ENCODE measurements around a stretch of chr3.

GRCh38 chr3:64728901-64729296 is 41.1 kb upstream of the ADAMTS9 start:
- PRO-cap, result no peak

DNA sequence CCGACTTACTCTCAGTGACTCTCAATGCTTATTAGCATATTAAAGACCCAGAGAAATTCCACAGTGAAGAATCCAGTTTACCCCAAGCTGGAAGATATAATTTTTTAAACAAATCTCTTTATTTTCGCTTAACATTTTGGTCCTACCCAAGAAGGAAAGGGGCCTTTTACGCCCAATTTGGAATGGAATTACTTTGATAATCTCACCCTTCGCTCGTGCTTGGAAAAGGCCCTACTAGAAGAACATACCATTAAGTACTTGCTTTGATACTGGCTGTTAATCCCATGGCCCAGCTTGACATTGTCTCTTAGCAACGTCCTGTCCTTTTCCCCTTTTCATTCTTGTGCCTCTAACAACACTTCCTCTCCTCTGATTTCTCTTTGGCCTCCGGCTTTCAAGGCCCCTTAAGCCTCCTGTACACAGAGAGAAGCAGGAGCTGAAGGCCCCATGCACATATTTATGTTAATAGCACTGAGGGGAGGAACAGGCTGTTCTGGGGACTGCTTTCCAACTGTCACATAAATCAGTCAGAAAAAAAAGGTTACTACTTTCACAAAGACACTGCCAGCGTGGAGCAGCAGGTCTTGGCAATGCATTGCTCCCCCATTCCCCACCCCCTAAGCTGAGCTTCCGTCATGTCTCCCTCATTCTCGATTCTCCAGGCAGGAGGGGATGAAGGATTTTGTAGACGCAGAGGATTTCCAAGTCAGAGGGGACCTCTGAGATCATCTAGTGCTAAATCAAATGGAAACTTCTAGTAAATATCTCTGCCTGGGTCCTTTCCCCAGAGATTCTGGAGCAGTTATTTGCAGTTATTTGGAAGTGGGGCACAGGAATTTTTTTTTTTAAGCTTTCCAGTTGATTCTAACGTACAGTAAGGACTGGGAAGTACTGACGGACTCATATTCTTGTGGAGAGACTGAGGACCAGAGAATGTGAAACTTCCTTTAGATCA is 257.4 kb upstream of the ADAMTS9 start:
- PRO-cap, result no peak

DNA sequence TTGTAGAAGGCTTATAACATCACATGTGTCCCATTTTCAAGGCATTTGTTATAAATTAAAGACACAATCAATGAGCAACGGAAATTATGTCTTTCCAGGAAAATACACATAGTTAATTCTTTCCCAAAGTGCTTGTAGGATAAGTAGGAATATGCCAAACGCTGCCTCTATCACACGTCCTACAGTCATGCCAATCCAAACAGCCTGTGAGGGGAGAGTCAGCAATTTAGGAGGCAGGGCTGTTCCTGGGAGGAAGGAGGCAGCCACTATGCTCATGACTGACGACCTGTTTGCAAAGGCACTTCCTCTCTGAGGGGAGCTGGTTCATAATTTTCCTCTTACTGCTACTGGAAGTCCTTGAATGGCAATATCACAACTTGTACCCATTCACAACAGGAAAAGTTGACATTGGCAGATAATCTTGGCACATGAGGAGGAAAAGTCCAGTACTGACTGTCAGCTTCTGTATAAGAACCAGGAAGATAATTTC is 267.1 kb upstream of the ADAMTS9 start:
- PRO-cap, result no peak

GRCh38 chr3:64988097-64988846 is 300.5 kb upstream of the ADAMTS9 start:
- PRO-cap, result no peak

DNA sequence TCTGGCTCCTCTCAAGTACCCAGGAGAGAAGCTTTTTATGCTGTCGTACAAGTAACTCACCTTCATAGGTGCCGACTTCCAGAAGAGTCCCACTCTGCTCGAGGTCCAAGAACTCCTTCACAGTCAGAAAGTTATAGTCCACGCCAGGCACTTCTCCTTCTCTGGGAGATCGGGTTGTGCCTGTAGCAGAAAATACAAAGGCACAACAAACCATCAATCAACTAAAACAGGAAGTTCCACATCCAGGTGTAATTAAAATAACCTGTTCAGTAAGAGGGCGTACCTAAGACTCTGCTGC is 545.3 kb downstream of the MAGI1 start:
- PRO-cap, result no peak

GRCh38 chr3:65577684-65578289 is 460.9 kb downstream of the MAGI1 start:
- PRO-cap, result no peak

DNA sequence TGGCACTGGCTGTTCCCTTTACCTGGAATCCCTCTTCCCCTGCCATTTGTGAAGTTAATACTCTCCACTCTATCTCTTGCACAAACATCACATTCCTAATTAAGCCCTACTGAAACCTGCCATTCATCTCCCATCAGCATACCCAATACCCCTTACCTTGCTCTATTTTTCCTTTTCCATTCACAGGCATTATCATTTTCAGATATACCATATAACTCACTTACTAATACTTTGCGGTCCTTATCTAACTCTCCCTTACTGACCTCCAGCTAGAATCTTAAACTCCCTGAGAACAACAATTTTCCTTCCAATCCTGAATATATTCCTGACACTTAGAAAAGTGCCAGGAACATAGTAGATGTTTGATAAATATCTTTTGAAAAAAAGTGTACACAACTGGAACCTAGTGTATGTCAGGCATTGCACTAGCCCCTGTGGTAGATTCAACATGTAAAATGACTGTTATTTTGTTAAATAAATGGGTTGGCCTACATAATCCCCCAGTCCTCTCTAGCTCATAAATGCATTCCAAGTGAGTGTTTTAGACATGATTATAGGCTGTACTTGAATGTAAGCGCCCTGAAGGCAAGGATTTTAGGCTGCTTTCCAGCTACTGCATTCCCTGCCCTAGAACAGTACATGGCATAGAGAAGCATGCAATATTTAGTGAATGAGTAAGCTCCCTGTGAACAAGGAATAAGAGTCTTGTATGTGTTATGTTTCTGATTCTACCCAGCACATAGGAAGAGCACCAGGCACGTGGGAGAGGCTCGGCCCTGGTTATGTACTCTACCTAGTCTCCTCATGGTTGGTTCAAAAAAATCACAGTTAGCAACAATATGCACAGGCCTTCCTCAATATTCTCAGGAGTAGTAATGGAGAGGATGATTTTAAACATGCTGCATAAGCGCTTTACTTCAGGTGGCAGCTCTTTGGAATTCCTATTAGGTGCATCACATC is 456.9 kb downstream of the MAGI1 start:
- PRO-cap, result no peak

- PRO-cap, result no peak
These were observed 262.2 kb downstream of the MAGI1 start for GRCh38 chr3:65776204-65777234.

DNA sequence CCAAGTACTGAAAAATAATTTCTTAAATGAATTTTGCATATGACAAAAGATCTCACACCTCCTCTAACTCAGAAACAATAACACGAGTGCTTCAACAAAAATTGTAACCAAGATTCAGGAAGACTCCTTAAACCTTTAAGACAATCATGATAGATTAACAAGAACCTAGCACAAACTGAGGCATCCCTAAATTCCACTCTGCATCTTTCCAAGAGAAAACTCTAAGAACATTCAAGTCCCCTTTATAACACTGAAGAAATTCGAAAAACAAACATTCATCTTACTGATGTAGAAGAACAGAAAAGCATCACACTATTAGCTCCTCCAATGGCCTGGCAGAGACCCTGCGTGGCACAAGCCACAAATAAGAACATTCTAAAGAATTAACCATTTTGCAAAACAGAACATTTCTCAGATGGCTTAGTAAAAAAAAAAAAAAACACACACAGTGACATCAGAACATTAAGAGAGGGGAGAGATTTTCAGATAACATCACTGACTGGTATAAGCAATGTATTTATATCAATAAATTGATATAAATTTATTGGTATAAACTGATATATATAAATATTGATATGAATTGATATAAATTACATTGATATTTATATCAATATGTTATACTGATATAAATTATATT is 234.8 kb downstream of the MAGI1 start:
- PRO-cap, result no peak

- PRO-cap, result no peak
These were observed 23.9 kb downstream of the MAGI1 start for GRCh38 chr3:66014808-66015275.

DNA sequence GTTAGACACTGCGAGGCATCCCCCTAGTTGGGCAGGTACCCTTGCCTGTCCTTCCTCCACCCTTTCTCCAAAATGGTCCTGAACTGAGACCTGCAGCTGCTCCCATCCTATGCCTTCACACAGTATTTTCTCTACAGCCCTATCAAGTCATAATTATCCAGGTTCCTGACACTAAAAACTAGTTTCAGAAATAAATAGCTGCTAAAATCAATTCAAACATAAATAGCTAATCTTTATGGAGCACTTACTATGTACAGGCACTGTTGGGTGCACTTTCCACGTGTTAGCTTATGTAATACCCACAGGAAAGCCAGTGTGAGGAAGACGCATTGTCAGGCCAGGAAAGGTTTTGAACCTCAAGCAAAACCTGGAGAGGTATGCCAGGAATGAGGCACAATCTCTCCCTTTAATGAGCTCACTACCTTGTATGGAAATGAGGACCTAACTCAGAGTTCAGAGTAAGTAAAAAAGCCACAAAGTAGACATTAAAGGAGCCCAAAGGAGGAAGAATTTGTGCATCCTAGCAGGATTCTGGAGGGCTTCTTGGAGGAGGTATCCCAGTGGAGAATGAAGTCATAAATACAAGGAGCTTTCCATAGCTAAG is 2.6 kb downstream of the MAGI1 start:
- PRO-cap, result no peak

DNA sequence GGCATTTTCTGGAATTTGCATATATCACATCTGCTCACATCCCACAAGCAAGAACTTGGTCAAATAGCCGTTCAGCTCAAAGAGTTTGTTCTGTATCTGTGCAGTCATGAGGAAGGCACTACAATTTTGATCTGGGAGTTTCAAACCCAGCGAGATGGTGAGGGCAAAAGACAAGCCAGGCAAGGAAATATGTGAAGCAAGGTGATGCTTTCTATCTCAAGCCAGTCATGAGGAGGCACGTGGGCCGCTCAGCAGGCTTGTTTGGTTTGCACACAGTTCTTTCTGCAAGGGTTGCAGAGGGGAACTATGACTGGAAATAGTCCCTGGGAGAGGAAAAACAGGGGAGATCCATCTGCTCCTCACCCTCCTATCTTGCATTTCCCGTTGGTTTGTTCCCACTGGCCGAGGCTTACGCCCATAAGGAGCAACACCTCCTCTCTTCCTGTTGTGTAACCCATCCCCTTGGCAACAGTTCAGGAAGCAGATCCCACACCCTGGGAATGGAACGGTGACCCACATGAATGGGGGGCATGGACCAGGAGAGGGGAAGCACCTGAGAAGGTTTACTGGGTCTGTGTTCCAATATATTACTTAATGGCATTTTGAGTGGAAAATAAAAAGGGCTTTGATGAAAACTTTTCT is 72.1 kb upstream of the MAGI1 start:
- PRO-cap, result no peak

GRCh38 chr3:66115748-66116241 is 77.1 kb upstream of the MAGI1 start:
- PRO-cap, result no peak

DNA sequence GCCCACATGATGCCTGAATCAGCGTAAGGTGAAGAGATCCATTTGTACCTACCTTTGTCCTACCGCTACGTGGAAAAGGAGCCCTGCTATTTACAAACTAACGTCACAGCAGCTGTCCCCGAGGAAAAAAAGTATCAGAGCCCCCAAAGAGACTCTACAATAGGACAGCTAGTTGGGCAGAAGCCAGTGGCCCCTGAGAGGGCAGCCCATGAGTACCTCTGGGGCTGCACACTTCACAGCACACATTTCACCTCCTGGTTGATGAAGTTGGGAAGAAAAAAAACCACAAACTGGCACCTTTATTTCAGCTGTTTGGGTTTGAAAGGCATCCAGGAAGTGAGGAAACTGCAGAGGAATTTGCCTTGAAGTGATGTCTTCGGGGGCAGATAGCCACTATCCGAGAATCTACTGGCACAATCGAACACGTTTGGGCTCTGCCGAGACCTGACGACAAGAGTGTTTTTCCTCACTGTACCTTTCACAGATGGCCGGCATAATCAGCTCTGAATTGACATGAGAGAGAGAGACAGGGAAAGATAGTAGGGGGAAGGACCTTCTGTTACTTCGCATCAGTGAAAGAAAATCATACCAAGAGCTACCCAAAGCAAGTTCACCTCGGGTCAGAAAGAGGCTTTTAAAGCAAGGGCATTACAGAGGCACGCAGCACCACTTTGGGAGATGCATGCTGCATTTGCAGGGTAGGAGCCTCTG is 59.7 kb downstream of the LRIG1 start:
- PRO-cap, result no peak

DNA sequence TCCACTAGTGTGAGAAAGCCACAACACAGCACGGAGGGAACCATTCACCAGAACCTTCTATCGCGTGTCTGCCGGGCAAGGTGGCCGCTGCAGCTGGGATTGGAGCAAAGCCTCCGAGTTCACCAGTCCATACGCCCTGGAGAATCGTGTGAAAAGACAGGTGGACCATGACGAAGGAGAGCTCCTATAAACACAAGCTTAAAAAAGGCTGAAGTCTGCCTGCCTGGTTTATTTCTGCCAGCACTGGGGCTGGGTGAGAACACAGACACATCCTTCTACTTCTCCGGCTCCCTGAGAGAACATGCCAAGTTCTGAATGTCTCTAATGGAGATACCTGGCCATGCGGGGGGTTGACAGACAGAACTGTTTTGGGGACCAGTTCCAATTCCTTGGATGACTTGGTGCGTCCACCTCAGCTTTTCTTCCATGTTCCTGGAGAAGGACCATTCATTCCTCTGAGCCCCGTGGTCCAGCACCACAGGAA is 82.2 kb upstream of the LRIG1 start:
- PRO-cap, result unidirectional peak, plus-strand start at position 232 of the sequence

DNA sequence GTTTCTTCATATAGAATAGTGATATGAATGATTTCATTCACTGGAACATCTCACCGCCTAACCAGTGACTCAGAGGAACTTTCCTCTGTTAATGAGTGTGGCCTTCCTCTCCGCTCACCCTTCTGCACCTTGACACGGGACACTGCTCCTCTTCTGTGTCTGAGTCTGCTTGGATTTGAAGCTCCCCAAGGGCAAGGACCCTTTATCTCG is 20.7 kb downstream of the KBTBD8 start:
- PRO-cap, result no peak

DNA sequence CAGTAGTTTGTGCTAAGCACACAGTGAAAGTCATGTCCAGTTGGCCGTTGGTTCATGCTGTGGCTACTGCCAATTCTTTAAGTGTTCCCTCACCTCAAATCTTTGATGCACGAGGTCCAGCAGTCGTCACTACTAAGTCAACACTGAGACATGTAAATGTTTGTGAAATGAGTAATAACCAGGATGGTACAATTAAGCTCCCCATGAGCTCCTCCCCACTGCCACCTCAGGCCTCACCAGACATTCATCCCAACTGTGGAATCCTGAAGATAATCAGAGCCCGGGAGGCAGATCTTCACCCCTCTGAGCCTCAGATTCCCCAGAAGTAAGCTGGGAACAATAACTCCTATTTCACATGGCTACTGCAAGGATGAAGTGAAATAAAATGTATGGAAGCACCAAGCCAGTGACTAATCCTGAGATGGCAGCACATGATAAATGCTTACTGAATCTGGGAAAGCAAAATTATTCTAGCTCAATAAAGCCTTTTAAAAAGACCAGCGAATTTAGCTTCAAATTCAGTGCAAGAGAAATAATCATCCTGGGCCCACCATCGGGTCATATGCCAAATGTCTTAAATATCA is 6.8 kb downstream of the SUCLG2 start:
- PRO-cap, result no peak

DNA sequence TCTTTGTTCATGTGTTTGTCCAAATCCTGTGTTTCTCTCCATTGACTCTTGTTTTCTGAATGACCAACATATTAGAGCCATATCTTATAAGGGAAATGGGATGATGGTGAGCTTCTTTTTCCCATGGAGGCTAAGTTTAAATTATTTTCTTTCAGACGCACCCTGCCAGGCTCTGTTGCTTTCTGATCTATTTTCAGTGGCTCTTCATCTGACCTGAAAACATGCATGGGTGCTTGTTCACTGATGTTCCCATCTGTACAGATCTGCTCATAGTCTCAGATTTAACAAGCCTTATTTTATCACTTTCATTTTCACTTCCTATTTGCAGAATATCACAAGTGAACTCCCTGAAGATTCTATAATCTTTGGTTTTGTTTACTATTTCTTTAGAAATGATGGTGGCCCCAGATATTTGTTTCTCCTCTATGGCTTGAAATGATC is 31.1 kb upstream of the SUCLG2 start:
- PRO-cap, result unidirectional peak, minus-strand start at position 257 of the sequence

DNA sequence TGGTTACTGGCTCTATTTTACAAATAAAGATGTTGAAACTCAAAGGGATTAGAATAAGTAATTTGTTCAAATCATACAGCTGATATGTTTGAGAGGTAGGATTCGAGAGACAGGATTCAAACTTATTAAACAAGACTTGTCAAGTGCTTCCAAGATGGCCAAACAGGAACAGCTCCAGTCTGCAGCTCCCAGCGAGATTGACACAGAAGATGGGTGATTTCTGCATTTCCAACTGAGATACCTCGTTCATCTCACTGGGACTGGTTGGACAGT is 56.4 kb upstream of the TAFA1 start:
- PRO-cap, result no peak

DNA sequence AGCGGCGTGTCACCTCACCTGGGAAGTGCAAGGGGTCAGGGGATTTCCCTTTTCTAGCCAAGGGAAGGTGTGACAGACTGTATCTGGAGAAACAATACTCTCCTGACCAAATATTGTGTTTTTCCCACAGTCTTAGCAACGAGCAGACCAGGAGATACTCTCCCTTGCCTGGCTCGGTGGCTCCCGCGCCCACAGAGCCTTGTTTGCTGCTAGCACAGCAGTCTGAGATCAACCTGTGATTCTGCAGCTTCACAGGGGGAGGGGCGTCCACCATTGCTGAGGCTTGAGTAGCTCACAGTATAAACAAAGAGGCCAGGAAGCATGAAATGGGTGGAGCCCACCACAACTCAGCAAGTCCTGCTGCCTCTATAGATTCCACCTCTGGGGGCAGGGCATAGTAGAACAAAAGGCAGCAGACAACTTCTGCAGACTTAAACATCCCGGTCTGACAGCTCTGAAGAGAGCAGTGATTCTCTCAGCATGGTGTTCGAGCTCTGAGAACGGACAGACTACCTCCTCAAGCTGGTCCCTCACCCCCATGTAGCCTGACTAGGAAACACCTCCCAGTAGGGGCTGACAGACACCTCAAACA is 56.0 kb upstream of the TAFA1 start:
- PRO-cap, result bidirectional peak, plus-strand start at position 434 of the sequence, minus-strand start at position 305 of the sequence

All from REH cell (cell line).